Left lobe of liver (tissue), 1 donor: Measurements from ENCODE around the genes ADPRS and THRAP3.

DNA sequence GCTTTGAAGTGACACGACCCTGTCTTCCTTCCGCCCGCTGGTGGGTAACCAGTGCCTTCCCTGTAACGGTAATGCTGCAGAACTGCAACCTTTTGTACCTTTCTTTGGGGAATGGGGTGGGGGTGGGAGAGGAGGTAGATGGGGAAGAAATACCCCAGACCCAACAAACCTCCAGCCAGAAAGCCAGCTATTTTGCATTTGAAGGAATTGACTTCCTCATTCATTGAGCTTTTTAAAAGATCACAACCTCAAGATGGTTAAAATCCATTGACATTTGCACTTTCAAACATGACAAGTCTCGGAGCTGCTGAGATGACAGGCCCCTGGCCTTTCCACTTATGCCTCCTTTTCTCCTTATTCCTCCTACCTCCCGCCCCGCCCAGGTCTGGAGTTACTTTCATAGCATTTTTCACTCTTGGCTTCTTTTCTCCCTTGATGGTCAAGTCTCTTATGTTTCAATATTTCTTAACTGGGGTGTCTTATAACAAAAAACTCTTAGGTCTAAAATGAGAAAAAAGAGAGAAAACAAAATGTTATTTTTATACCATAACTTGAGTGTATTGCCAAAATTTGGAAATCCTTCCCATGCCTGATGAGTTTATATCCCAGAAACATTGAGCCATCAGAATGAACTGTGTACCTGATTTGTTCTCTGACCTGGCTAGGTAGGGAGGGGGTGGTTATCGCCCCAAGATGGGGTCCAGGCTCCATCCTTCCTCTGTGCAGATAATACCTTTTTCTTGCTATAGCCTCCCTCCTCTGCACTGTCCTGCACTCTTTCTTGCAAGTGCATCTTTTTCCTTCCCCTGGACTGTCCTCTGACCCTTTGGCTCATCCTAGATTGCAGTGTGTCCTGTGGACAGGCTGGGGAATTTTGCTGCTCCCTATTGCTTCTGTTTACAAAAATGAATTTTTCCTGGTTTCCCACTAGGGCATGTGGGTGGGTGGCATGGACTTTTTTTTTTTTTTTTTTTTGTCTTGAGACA is 10.3 kb upstream of the AGO3 start:
- PRO-cap, result no peak

- PRO-cap, result unidirectional peak, plus-strand start at chr1:36088892
These were observed at the start of gene ADPRS for GRCh38 chr1:36088201-36089546. Gene ADPRS, plus strand, starts transcription at chr1:36088892.

DNA sequence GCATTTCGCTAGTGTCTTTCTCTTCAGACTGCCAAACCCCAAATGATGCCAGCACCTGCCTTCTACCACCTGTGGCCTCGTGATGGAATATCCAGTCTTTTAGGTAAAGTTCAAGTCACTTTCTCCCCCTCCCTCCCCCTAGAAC is 551 bp upstream of the TRAPPC3 start:
- PRO-cap, result no peak

DNA sequence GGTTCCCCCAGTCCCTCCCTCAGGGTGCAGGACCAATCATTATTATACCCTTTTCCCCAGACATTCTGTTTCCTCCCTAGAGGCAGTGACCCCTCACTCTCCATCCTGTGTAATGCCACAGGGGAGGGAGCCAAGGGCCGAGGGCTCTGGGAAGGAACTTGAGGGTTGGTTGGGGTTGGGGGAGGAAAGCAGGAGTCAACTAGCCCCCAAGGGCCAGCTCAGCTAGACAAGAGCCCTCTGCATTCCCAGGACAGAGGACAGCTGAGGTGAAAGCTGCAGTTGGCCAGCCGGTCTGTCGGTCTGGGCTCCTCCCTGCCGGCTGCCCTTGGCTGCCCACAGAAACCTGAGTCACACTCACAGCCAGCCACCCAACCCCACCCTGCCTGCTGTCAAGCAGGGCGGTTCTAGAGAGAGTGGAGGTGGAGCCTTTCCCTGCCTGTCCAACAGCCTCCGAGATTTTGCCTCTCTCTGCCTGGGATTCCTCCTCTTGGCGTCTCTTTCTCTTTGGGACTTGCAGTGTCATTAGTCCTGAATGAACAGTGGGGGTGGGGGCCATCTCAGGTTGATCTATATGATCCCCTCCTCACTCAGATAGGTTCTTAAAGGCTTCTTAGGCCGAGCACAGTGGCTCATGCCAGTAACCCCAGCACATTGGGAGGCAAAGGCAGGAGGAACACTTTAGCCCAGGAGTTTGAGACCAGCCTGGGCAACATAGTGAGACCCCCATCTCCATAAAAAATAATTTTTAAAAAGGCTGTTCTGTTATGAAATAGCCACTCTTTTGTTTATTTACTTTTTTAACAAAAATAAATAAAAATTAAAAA is 1.6 kb upstream of the TRAPPC3 start:
- PRO-cap, result bidirectional peak, plus-strand start at position 353 of the sequence, minus-strand start at position 345 of the sequence

DNA sequence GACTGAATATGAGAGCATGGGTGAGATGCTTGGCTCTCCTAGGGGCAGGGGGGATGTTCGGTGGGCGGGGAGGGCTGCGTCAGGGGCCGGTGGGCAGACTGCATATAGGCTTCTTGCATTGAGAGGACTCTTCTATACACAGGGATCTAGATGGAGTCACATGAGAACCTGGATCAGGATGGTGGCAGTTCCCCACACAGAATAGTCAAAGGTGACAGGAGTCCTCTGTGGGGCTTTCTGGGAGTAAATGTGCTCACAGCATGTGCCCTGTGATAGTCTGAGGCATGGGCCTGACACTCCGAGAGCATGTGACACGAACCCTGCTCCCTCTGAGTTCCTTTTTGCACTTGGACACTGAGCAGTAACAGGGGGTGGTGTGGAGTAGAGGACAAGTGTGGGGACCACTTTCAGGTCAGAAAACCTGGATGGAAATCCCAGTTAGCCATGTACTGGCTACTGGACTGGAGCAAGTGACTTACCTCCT is 2.2 kb downstream of the MAP7D1 start:
- PRO-cap, result no peak

GRCh38 chr1:36164299-36164919 is 8.4 kb downstream of the MAP7D1 start:
- PRO-cap, result no peak

DNA sequence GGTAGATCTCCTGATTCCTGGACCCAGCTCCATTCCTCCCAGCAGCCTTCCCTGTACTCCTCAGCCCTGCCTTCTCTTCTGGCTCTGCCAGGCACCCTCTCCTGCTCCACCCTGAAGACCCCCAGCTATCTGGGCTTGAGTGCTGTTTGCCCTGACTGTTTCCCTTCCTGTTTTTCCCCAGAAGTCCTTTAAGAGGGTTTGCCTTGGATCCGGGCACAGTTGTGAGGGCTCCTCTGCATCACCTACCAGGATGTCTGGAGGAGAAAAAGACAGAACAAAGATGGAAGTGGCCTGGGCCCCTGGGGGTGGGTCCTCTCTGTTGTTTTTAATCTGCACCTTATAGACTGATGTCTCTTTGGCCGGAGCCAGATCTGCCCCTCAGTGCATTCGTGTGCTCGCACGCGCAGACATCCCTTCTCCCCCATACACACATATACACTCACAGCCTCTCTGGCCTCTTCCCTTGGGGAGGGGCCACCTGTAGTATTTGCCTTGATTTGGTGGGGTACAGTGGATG is 24.2 kb downstream of the MAP7D1 start:
- PRO-cap, result no peak

GRCh38 chr1:36224261-36225300 is at the start of gene THRAP3:
Gene THRAP3, plus strand, starts transcription at chr1:36224443.
- PRO-cap, result bidirectional peak, plus-strand start at chr1:36224434, minus-strand start at chr1:36224058

DNA sequence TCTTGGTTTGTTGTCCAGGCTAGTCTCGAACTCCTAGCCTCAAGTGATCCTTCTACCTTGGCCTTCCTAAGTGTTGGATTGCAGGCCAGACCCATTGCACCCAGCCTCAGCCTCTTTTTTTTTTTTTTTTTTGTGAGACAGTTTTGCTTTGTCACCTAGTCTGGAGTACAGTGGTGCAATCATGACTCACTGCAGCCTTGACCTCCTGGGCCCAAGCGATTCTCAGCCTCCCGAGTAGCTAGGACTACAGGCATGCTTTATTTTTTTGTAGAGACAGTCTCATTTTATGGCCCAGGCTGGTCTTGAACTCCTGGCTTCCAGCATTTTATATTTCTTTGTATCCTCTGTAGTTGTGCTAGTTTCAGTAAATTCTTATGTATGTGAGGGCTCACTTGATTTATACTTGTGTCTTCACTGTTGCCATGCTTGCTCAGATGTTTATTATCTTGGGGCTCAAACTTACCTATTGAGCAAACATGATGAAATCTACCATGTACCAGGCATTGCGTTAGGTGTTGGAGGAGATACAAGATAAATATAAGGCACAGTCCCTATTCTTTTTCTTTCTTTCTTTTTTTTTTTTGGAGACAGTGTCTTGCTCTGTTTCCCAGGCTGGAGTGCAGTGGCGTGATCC is 24.2 kb downstream of the THRAP3 start:
- PRO-cap, result no peak

GRCh38 chr1:36286356-36287483 is 19.4 kb upstream of the SH3D21 start:
- PRO-cap, result no peak

DNA sequence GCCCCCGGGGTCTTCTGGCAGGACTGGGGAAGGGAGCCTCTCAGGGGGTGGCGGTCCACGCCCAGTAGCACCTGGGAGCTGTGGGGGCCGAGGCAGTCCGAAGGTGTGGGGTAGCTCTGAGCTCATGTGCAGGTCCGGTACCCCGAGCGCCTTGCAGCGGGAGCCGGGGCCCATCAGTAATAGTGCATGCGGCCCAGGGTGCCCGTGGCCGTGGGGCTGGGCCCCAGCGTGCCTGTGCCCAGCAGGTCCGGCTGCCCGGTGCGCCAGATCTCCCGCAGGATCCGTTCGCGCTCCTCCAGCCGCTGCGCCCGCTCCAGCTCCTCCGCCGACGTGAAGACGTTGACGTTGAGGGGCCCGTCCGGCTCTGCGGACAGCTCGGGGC is 1.3 kb downstream of the EVA1B start:
- PRO-cap, result no peak

DNA sequence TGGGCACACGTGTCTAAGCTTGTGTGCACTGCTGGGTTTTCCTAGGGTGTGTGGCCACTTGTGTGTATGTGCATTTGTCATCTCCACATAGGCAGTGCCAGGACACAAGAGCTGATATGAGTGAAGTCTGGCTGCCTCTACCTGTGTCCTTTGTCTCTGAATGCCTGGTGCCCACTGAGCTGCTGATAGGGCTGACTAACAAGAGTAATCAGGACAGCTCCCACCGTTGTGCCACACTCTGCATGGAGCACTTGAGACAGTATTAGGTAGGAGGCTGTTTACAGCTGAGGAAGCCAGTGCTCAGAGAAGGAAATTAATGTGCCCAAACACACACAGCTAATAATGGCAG is 1.1 kb upstream of the STK40 start:
- PRO-cap, result no peak

- PRO-cap, result no peak
These were observed 20.0 kb downstream of the GRIK3 start for GRCh38 chr1:37014226-37014721.

GRCh38 chr1:37288713-37289476 is 185.5 kb upstream of the ZC3H12A start:
- PRO-cap, result no peak

GRCh38 chr1:37325799-37326309 is 148.5 kb upstream of the ZC3H12A start:
- PRO-cap, result no peak

DNA sequence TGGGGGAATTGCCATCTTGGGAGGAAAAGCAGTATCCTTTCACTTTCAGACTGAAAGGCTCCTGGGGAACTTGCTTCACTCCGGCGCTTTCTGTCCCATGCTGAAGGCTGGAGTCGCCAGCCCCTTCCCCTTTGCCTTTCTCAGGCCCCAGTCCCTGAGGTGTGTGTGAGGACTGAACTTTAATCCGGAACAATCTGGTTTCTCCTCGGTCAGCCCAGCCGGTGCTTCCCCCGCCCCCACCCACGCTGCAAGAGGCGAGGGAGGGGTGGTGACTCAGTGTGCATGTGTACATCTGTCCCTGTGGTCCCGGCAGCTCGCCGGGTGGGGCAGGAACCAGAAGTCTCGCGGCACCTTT is 5.2 kb downstream of the ZC3H12A start:
- PRO-cap, result bidirectional peak, plus-strand start at position 287 of the sequence, minus-strand start at position 142 of the sequence

DNA sequence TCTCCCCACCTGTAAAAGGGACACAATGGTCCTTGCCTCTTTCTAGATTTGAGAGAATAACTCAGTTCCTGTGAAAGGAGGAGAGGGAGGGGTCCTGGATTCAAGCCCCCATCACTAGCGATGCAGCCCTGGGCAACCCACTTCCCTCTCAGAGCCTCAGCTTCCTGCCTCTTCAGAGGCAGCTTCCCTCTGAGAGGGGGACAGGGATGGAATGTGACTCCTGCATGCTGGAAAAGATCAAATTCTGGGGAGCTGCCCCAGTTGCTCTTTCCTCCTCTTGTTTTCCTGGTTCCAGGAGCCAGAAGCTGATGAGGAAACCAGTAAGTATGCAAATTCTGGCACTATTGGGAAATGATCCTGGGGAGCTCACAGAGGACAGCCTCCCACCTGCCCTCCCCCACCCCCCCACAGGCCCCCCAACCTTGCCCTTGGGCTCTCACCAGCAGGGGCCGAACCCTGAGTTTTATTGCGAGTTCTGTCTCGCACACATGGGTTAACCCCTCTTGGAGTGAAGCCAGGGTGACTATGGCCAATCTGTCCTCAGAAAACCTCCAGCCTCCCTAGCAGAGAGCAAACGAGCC is 11.7 kb downstream of the ZC3H12A start:
- PRO-cap, result no peak

DNA sequence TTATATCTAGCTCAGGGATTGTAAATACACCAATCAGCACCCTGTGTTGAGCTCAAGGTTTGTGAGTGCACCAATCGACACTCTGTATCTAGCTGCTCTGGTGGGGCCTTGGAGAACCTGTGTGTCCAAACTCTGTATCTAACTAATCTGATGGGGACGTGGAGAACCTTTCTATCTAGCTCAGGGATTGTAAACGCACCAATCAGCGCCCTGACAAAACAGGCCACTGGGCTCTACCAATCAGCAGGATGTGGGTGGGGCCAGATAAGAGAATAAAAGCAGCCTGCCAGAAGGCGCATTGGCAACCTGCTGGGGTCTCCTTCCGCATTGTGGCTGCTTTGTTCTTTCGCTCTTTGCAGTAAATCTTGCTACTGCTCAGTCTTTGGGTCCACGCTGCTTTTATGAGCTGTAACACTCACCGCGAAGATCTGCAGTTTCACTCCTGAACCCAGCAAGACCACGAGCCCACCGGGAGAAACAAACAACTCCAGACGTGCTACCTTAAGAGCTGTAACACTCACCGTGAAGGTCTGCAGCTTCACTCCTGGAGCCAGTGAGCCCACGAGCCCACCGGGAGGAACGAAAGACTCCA is 4.3 kb upstream of the MEAF6 start:
- PRO-cap, result no peak

DNA sequence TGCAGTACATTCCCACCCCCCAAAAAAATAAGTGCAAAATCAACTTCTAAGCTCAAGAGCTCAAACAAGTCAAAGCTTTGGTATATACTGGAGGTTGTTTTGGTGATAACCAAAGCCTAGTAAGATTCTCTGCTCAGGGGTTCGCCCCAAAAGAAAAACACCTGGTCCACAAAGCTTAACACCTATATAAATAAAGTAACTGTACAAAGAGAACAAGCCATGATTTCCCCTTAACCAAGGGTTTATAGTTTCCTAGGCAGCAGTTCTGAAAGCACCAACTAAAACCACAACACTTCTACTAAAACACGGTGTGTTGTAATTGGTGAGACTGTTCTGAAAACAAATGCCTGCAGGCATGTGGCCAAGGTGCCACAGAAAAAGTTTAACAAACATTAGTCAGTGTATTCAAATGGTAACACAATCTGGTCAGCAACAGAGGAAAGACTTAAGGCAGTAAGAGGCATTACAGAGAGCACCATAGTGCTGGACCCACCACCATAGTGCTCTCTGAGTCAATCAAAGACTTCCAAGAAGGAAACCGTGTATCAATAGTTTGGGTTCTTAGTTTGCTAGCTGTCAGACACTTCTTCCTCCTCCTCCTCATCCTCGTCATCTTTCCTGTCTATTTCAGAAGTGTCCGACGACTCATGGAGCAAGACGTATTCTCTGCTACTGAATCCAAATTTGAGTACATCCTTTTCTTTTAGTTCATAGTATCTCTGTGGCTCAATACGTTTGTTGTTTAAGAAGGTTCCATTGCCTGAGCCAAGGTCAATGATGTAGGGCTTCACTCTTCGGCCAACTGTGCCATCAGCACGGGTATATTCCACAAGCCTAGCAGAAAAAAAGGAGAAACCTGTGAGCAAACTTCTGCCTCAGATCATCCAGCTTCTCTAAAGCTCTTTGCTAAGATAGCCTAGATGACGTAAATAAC is 16.6 kb downstream of the SNIP1 start:
- PRO-cap, result no peak

DNA sequence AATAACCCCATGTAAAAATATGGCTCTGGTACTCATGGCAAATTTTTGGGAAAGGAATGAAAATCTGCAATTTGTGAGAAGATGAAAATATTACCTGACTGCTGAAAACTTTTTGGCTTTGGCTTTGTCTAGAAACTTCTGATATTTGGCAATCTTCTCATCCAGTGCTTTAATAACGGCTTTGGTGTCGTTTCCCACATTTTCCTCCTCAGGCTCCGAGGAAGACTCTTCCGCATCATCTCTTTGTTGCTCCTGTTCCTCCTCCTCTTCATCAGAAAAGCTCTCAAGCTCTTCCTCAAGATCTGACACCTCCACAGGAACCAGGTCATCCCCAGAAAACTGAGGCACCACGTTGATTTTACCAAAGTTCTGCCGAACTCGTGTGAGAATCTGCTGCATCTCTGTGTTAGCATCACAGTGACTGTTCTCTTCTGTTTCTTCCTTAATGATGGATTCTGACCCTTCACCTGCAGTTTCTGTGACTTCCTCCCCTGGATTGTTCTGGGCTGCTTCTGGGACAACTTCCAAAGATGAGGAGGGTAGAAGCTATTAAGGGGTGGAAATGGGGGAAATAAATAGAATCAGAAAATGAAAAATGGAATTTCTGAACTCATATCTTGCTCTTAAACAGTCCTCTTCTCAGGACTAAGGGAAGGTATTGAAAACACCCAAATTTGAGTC is 12.2 kb downstream of the DNALI1 start:
- PRO-cap, result no peak